NCI-H460 (cell line): ENCODE measurements around a stretch of chr20.

DNA sequence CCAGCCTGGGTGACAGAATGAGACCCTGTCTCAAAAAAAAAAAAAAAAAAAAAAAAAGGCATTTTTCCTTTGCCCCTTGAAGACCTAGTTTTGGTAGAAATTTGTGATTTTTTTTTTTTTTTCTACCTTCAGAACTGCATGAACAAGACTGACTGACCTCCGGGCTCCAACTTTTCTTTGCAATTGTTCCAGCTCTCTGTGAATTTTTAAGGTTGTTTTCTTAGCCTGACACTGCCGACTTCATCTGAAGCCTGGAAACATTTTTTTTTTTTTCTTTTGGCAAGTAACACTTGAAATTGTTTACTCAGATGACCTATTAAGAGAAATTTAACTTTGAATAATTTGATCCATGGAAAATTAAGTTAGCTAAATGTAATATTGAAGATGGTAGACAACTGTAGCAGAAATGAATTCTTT is 73.0 kb downstream of the SLC24A3 start:
RAMPAGE:
- cytosol, long total RNA: no peak
- long total RNA: no peak
- nucleus, long total RNA: no peak

DNA sequence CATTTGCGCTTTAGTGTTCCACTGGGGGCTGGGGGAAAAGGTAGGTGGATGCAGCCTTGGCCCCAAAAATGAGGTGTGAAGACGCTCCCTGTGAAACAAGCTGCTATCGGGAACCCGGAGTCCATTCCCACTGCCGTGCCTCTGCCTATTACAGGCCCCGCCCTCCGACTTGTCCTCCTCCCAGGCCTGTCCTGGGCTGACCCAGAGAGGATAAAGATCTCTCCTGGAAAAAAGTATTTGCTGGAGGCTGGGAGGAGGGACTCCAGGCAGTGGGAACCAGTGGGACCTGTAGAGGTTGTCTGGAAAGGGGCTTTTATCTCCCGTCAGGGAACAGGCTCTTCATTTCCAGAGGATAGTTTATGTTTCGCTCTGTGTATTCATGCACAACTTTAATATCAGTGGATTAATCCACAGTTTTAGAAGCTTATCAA is 215.1 kb downstream of the SLC24A3 start:
RAMPAGE:
- cytosol, long total RNA: no peak
- long total RNA: no peak
- nucleus, long total RNA: no peak

DNA sequence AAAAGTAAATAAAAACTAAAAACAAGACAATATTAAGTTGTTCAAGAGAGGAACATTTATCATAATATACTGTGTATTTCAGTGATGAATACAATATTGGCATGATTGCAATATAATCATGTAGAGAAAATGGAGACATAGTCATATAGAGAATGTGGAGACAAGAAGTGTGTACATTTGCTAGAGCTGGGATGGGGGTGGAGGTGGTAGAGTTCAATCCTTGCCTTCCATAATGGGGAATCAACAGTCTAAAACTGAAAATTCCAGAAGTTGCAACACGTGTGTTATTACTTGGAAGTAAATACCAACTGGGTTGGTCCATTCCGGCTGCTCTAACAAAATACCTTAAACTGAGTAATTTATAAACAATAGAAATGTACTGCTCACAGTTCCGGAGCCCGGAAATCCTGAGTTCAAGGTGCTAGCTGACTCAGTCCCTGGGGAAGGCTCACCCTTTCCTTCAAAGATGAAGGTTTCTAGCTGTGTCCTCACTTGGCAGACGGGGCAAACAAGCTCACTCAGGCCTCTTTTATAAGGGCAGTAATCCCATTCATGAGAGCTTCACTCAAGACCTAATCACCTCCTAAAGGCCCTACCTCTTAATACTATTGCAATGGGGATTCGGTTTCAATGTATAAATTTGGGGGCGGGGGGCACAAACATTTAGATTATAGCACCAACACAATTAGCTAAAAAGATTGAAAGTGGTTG is 59.0 kb downstream of the RIN2 start:
RAMPAGE:
- cytosol, long total RNA: no peak
- long total RNA: no peak
- nucleus, long total RNA: no peak

GRCh38 chr20:19904188-19904494 is 113.0 kb upstream of the NAA20 start:
RAMPAGE:
- cytosol, long total RNA: no peak
- long total RNA: no peak
- nucleus, long total RNA: no peak

DNA sequence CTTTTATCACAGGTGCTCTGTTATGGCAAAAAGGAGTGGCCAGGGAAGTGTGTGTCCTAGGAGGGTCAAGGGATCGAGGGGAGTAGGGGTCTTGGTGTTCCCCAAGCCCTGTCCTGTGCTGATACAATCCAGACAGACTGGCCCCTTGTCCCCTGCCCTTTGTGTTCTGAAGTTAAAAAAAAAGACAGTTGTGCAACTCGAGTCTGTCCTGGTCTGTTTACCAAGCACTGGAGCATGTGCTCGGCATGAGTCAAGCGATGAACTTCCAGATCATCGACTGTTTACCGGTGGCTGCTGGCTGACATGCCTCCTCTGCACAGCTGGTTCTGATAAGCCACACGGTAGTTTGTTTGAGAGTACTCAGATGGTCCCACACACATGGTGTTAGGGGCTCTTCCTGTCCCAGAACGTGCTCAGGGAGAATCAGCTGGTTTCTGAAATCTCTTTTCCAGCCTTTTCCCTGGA is 52.6 kb upstream of the NAA20 start:
RAMPAGE:
- cytosol, long total RNA: no peak
- long total RNA: no peak
- nucleus, long total RNA: no peak

GRCh38 chr20:19976515-19977429 is 40.4 kb upstream of the NAA20 start:
RAMPAGE:
- cytosol, long total RNA: no peak
- long total RNA: no peak
- nucleus, long total RNA: no peak

RAMPAGE:
- cytosol, long total RNA: no peak
- long total RNA: no peak
- nucleus, long total RNA: no peak
Observed at GRCh38 chr20:20410503-20411170, 42.7 kb downstream of the INSM1 start.

DNA sequence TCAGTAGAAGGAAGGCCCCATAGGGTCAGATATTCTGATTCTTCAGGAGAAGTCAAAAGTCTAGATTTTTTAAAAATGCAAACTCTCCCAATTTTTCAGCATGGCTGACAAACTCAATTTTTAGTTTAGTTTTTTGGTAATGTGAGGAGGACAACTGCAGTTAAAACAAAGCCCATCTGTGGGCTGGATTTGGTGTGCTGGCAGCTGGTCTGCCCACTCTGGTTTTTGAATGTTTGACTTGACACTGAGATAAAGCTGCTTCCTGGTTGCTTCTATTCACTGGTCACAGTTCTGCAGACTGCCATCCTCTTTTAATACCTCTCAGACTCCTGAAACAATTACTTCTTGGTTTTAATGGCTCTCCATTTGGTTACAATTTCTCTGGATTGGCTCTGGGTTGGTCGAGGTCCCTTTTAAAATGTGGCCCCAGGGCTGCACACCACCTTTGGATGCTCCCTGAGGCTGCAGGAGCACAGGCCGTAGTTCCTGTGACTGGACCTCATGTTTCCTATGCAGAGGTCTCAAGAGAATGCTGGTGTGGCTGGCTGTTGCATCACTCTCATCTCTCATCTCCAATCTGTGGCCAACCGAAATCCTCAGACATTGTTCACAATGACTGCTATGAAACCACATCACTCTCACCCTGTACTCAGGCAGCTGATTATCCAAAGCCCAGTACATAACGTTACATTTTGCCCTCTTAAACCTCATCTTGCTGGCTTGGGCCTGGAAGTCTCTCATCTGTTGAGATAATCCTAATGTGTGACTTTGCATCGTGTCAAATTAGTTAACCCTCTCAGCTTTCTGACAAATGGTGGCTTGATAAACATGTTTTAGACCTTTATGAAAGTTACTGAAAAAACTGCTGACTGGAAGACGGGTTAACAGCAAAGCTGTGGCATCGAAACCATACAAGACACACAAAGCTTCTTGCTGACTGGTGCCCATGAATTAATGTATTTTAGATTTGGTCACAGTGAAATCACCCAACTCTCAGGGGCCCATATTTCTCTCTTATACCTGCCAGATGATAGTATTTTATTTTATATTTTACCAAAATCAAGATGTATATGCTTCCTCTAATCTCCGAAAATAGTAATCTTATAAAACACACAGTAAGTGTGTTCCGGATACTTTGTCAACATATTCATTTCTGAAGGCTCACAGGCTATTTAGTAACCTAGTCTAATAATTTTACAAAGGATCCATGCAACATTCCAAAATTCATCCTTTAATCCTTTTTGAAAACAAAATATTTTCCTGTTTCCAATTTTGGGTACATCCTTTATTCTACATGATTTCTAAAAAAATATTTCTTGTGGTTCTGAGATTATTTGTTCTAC is 98.7 kb downstream of the INSM1 start:
RAMPAGE:
- cytosol, long total RNA: no peak
- long total RNA: no peak
- nucleus, long total RNA: no peak

GRCh38 chr20:20490734-20491313 is 122.9 kb downstream of the INSM1 start:
RAMPAGE:
- cytosol, long total RNA: no peak
- long total RNA: no peak
- nucleus, long total RNA: no peak

RAMPAGE:
- cytosol, long total RNA: no peak
- long total RNA: no peak
- nucleus, long total RNA: no peak
Observed at GRCh38 chr20:20512271-20513260, 144.7 kb downstream of the INSM1 start.

DNA sequence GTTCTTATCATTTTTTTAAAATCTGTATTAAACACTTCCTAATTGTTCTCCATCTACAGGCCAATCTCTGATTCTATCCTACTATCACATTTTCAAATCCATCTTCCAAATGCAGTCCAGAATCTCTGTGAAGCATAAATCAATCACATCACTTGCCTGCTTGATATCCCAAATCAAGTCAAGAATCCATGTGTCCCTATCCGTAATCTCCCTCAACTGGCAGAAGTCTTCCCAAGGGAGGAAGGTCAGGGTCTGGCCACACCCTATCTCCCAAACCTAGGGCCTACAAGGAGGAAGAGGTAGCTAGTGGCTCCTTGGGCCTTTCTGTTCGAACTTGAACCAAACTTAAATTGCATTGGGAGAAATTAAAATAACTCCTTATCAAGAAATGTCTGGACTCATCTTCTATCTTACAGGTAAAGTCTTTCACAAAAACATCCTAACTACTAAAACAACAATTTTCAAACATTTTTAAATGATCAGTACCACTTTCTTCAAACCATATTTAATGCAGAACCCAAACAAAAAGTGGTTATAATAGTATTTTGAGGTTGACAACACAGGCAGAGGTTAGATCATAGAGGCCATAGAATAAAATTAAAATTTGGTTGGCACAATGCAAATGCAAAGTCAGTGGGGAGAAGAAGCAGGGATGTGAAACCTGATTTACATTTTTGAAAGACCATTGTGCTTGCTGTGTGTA is 141.7 kb downstream of the RALGAPA2 start:
RAMPAGE:
- cytosol, long total RNA: no peak
- long total RNA: no peak
- nucleus, long total RNA: no peak

GRCh38 chr20:21122588-21122944 is 3.3 kb upstream of the KIZ start:
RAMPAGE:
- cytosol, long total RNA: no peak
- long total RNA: no peak
- nucleus, long total RNA: no peak

DNA sequence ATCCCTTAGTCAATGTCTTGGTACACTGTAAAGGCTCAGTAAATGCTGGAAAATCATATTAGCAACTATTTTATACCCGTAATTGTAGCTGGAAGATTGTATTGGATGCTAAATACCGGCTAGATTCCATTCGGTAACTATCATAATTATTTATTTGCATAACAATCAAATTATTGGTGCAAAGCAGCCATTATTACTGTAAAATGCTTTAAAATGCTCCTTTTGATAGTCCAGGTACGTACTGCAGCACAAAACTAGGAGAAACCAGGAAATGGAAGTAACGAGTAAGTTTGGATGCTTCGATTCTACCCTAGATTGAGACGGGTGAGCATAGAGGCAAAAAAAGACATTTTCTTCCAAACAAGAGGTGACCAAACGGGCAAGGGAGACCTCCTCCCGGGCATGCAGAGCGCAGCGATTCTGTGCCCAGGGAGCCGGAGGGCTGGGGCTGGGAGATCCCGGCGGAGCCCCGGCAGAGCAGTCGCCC is 486 bp upstream of the XRN2 start:
RAMPAGE:
- cytosol, long total RNA: no peak
- long total RNA: no peak
- nucleus, long total RNA: no peak

GRCh38 chr20:21333549-21334221 is 30.6 kb downstream of the XRN2 start:
RAMPAGE:
- cytosol, long total RNA: no peak
- long total RNA: no peak
- nucleus, long total RNA: no peak

RAMPAGE:
- cytosol, long total RNA: no peak
- long total RNA: no peak
- nucleus, long total RNA: no peak
Observed at GRCh38 chr20:21376444-21376931, 20.8 kb downstream of the NKX2-4 start.

DNA sequence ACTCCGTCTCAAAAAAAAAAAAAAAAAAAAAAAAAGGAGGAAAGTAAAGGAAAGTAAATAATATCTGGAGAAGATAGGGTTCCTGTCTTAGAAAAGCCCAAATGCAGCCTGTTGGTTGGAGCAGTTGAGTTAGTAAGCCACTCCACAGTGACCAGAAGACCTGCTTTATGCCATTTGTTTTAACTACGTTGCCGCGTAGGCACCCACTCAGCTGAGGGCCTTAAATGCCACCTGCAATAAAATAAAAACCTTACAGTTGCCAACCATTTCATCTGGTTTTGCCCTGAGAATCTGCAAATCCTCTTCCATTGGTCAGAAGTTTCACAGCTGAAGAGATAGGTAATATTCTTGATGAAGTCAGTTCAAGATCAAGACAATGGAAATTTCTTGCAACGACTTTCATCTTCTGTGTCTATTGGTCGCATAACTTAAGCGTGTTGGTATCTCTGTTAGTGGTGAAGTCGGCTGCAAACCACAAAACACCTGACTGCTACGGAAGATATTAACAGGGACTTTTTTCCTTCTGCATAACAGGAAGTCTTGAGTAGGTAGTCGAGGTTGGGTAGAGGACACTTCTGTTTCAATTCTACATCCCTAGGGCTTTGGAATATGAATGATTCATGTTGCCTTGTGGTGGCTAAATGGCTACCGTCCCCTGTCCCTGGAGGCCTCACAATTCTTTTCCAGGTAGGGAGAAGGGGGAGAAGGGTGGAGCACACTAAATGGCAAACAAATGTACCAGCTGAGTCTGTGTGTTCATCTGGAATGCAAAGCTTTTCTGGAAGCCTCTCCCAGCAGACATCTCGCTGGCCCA is 34.4 kb upstream of the NKX2-2 start:
RAMPAGE:
- cytosol, long total RNA: no peak
- long total RNA: no peak
- nucleus, long total RNA: no peak

RAMPAGE:
- cytosol, long total RNA: no peak
- long total RNA: no peak
- nucleus, long total RNA: no peak
Observed at GRCh38 chr20:22402828-22403569, 181.4 kb downstream of the FOXA2 start.

RAMPAGE:
- cytosol, long total RNA: no peak
- long total RNA: no peak
- nucleus, long total RNA: no peak
Observed at GRCh38 chr20:22466277-22466633, 118.1 kb downstream of the FOXA2 start.

RAMPAGE:
- cytosol, long total RNA: no peak
- long total RNA: no peak
- nucleus, long total RNA: no peak
Observed at GRCh38 chr20:22560834-22561521, 23.4 kb downstream of the FOXA2 start.

RAMPAGE:
- cytosol, long total RNA: no peak
- long total RNA: no peak
- nucleus, long total RNA: no peak
Observed at GRCh38 chr20:22568710-22569333, 15.6 kb downstream of the FOXA2 start.